Ascending aorta (tissue), 1 donor: ENCODE data around the genes VIT and PRKD3.

DNA sequence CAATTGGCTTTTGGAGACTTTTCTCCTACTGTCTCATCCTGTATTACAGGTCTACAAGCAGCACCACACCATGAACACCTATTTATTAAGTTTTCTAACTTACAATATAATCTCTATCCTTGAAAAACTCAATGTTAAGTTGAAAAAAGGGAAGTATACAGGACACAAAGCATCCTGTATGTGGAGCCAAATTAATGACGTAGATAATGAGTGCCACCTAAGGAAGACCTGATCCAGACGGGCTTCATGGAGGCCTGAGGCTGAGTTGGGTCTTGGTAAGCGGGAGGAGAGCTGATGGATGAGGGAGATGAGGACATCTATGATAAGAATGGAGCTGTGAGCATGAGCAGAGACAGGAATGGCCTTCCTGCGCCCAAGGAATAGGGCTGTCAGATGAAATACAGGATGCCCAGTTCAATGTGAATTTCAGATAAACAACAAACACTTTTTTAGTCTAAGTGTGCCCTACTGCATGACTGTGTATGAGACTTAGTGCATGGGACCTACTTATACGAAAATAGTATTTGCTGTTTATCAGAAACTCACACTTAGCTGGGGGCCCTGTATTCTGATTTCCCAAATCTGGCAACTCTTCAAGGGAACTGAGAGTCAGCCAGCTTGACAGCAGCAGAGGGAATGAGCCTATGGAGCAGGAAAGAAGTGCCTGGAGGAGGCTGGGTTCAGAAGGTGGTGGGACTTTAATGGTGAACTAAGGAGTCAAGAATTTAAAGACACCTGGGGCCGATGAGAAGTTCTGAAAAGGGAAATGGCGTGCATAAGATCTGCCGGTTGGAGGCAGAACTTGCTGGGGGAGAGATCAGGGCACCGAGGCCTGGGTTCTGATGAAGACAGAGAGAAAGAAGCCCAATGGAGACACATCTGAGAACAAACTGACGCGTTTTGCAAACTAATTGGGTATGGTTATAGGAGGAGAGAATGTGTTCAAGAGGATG lies 37.1 kb upstream of the RASGRP3 start:
- PRO-cap, result no peak

- PRO-cap, result no peak
Observed at GRCh38 chr2:33477283-33478095, 1.0 kb downstream of the RASGRP3 start.

DNA sequence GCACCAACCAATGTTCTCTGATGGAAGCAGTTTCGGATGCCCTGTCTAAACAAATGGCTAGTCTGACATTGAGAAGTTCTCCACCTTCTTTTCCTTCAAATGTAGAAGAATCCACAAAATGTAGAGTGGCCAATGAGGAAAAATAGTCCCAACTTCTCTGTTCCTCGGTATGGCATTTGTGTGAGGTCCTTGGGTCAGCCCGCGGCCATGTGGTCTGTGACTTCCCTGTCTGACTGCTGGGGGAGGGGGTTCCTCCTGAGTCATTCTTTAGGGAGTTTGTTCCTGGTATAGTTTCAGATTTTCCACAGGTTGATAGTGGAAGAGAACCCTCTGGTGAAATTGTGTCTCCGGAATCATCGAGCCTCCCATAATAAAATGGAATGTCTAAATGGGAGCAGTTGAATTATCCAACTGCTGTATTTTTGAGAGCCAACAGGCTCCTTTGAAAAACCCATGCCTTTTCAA lies 1.7 kb downstream of the RASGRP3 start:
- PRO-cap, result no peak

DNA sequence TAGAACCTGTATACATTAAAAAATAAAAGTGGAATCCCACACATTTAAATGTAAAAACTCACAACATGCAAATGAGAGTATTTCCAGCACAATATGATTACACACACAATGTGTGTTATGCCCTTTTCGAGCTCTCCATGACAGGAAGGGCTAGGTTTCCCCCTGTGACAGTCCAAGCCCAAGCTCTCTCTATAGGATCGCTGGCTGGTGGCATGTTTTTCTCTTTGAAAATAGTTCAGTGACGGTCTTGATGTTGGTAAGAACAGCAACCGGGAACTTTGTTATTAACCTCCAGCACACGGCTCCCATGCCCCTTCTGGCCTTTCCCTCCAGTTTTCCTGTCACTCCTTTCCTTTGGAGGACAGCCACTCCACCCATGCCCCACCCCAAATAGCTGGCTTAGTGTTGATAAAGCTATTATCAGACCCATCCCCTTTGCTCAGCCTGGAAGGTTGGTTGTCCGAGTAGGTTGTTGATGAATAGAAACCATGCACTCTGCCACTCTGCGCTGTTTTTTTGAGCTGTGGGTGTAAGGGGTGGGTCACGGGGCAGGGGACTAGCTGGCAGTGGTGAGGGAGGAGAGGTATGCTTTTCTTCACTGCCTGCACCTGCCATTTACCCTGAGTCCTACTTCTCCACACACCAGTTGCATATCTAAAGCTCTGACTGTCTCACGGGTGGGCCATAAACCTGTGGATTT lies 2.7 kb downstream of the RASGRP3 start:
- PRO-cap, result no peak

GRCh38 chr2:33585024-33585976 lies 13.8 kb downstream of the FAM98A start:
- PRO-cap, result no peak

- PRO-cap, result no peak
Observed at GRCh38 chr2:35973711-35974153, 381.8 kb upstream of the CRIM1 start.

- PRO-cap, result bidirectional peak, plus-strand start at chr2:36357068, minus-strand start at chr2:36356917
Observed at GRCh38 chr2:36356753-36356945, 1.1 kb downstream of the CRIM1 start.

DNA sequence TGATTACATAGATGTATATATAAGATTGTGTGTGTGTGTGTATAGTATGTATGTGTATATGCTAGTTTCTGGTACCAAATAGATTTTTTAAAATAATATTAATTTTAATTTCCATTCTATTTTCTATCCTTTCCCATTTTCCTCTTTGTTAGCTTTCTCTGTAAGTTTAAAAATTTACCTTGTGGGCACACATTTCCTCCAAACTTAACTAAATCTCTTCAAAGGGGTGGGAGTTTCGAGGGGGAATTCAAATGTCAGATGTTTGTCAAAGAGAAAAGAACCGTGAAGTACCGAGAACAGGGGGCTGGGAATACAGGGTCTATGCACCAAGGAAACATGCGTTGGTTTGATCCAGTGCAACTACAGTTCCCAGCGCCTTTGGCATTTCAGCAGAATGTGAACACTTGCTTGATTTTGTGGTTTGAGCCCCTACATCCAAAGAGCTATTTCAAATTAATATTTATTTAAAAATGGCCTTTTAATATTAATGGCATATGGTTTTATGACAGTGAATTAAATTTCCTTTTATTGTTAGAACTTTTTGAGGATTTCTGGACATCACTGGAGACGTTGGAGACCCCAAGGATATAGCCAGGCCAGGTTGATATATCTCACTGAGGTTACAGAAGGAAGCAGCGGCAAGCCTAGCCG lies 9.4 kb downstream of the CRIM1 start:
- PRO-cap, result no peak

GRCh38 chr2:36380584-36381554 lies 25.3 kb downstream of the CRIM1 start:
- PRO-cap, result no peak

DNA sequence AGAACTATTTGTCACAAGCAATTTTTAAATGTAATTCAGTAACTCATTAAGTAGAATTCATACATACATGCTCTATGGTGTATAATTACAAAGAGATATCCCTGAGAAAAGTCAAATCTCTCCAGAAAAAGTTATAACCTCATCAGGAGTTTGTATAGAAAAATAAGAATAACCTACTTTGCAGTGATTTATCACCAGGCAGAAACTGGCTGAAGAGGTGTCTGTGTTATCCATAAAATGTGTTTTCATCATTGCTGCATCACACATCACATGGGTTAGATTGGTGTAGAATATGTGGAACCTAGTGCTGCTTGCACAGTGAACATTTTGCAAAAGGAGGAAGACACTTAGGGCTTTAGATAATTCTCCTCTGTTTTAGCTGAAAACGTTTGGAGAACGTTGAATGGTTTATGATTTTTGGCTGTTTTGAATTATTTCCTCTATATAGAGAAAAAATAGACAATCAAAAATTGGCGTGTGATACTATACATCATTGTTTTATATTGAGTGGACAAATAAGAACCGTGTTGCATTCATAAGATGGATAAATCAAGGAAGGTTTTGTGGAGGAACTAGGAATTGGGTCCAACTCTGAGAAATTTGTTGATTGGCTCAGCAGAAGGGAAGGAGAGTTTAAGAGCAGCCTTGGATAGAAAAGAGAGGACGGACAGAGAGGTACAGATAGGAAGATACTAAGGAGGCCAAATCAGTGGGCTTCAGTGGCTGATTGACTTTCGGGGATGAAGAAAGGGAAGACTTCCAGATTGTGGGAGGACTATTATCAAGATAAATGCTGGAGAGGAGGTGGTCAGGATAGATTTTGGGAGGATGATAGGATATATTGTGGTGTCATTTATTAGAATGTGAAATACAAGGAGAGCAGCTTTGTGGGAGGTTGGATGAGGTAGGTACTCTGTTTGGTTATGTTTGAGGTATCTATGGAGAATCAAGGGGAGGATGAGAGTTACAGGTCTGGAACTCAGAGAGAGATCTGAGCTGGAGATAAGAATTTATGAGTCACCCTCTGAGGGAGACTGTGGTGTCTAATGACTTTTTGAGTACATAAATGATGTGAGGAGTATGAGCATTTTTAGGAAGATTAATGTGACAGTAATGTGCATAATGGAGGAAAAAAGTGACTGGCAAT lies 47.7 kb downstream of the CRIM1 start:
- PRO-cap, result no peak

DNA sequence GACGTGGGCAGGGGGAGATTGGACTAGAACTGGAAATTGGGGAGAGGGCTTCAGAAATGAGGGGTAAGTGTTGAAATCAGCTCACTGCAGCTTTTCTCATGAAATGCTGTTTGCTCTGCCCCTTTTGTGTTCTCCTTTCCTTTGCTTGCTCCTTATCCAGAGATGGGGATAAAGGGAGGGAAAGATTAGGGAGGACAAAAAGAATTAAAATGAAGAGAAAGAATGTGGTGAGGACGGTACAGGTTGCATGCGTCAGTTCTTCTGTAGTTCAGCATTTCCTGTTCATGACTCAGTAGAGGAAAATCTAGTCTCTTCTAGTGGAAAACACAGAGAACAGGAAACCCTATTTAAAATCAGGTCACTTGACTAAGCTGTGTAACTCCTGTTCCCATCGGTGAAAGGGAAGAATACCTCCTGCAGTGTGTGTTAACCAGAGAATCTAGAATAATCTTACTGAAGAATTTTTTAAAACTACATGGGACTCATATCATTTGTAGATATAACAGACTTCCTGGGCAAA lies 105.7 kb downstream of the CRIM1 start:
- PRO-cap, result bidirectional peak, plus-strand start at position 391 of the sequence, minus-strand start at position 280 of the sequence

- PRO-cap, result no peak
Observed at GRCh38 chr2:36469568-36470037, 114.0 kb downstream of the CRIM1 start.

DNA sequence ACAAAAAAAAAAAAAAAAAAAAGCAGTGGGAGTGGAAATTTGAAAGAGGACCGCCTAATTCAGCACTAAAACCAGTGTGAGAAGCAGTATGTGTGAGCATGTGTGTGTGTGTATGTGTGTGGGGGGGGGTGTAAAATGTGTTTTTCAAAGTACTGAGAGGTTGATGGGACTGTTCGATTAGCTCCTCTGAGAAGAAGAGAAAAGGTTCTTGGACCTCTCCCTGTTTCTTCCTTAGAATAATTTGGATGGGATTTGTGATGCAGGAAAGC lies at the start of gene VIT:
Gene VIT, plus strand, starts transcription at position 74 of the 269 bp plus-strand sequence.
- PRO-cap, result no peak

DNA sequence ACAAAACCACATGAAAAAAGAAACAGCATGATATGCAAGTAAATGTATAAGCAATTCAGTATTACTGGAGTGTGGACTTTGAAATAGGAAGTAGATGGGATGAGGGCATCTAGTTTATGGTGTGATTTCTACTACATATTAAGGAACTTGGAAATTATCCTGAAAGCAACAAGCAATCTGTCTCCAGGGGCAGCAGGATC lies 107.4 kb downstream of the STRN start:
- PRO-cap, result no peak

DNA sequence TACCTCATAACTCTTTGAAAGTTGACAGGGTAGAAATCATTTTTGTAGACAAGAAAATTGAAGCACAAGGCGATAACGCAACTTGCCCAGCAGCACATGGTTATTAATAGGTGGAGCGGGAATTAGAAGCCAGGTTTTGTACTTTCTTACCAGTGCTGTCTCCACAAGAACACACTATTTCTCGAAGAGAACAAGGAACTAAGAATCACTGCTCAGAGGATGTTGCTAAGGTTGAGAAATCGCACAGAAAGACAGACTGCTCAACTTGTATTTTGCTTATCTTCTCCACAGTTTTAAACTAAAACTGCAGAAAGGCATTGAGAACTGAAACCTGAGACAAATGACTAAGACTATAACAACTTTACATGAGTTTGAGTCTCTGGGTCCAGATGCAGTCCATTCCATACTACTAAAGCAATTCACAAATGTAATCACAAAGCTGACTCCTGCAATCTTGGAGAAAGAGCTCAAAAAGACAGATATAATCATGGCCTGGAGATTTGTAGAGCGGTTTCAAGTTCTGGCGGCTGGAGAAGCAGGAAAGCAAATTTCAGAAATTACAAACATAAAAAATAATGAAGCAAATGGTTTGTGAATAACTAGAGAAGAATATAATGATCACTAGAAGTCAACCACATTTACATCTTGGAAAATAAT lies 6.2 kb downstream of the PRKD3 start:
- PRO-cap, result no peak

GRCh38 chr2:37324191-37324840 lies at the start of gene PRKD3:
Gene PRKD3, minus strand, starts transcription at chr2:37324833.
- PRO-cap, result bidirectional peak, plus-strand start at chr2:37324918, minus-strand start at chr2:37324710

- PRO-cap, result no peak
Observed at GRCh38 chr2:37384017-37384656, 39.7 kb downstream of the QPCT start.

DNA sequence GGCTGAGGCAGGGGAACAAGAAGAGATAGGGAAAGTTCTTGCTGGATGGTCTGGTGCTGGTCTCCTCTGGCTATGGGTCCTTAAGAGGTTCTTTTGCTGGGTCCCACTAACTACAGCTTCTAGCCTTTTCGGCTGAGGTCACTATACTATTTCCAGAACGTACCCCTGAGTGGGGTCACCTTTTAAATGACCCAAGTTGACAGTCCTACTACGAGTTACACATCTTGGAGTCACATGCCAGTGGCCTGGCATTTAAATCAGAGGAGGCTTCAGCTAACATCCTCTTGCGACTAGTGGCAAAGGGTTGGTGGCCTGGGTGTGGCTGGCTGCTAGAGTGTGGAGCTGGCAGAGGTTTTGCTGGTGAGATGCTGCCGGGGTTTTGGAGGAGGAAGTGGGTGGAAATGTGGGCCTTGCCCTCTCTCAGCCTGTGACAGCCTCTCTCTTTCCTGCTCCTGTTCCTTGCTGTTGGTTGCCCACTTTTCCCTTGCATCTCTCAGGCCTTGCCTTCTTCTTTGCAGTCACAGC lies 55.7 kb downstream of the CDC42EP3 start:
- PRO-cap, result no peak

GRCh38 chr2:37688895-37689490 lies 17.6 kb upstream of the CDC42EP3 start:
- PRO-cap, result no peak

GRCh38 chr2:37786690-37787332 lies 115.4 kb upstream of the CDC42EP3 start:
- PRO-cap, result no peak